Measurements from ENCODE around the genes SLCO4C1, EFNA5, FER and TSLP.

- PRO-cap, 7 experiments = peak in 6 of 7 experiments; most common plus-strand start chr5:102296394 (in 6); most common minus-strand start chr5:102296442 (in 4)
These were observed at the start of gene SLCO4C1 for GRCh38 chr5:102295548-102296875. TSS of gene SLCO4C1 (minus strand) at chr5:102296284.

DNA sequence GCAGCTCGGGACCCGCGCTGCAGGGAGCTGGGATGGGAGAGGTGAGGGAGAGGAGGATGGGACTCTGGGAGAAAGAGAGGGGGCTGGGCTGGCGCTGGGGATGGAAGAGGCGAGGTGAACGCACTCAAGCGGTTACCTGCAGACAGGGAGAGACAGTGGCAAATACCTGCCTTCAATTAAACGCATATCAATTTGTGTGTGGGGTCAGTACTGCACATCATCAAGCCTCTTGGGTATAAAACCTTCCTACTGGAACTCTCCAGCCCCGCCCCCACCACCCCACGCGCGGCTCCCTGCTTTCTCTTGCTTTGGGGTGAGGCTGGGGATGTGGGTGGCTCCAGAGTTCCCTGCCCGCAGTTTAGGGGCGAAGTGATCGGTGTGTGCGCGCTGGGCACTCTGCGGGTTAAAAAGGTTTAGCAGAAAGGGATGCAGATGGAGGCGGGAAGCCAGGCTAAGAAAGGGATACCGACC is 1.0 kb upstream of the PAM start:
- PRO-cap, 7 experiments = no peak in any of the 7 experiments

- PRO-cap, 7 experiments = peak in 1 of 7 experiments; most common plus-strand start chr5:102755829 (in 1)
These were observed 514 bp downstream of the PAM start for GRCh38 chr5:102755741-102755897.

DNA sequence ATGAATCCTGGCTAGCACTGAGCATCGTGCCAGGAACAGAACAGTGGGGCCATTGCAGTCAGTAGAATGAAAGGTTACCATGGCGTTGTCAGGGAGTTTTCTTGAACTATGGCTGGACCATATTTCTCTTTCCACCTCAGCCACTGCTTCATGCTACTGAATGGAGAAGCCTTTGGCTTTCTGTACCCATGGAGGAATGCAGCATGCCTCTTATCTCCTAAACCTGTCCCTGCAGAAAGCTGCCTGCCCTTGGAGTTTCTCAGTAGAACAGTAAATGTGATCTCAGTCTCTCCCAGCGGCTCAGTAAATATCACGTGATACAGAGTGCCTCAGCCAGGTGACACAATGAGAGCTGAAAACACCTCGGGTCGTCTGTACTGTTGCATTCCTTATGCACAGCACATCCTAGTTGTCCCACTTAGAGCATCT is 115.2 kb downstream of the MACIR start:
- PRO-cap, 7 experiments = no peak in any of the 7 experiments

GRCh38 chr5:104079663-104080058 is 517.1 kb upstream of the NUDT12 start:
- PRO-cap, 7 experiments = no peak in any of the 7 experiments

DNA sequence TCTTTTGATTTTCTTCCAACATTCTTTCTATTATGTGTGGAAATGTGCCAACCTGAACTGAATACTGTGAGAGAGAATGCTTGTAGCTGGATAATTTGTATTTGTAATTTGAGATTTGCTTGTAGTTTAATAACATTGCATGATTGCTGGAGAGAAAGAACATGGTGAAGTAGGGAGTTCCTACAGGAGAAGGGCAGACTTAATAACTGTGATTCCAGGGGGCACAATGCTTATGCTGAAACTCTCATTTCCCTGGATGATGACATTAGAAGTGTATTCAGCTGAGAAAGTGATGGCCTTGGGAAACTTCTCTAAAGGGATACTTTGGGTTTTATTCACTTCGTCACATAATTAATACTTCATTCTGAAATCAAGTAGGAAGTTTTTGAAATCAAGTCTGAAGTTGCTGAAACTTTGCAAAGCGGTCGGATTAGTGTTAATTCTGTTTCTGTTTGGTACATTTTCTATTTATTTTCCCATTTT is 978.1 kb upstream of the NUDT12 start:
- PRO-cap, 7 experiments = no peak in any of the 7 experiments

- PRO-cap, 7 experiments = no peak in any of the 7 experiments
These were observed 127.8 kb downstream of the EFNA5 start for GRCh38 chr5:107543018-107543331.

- PRO-cap, 7 experiments = no peak in any of the 7 experiments
These were observed at the start of gene EFNA5 for GRCh38 chr5:107670726-107671153. TSS of gene EFNA5 (minus strand) at chr5:107670937.

DNA sequence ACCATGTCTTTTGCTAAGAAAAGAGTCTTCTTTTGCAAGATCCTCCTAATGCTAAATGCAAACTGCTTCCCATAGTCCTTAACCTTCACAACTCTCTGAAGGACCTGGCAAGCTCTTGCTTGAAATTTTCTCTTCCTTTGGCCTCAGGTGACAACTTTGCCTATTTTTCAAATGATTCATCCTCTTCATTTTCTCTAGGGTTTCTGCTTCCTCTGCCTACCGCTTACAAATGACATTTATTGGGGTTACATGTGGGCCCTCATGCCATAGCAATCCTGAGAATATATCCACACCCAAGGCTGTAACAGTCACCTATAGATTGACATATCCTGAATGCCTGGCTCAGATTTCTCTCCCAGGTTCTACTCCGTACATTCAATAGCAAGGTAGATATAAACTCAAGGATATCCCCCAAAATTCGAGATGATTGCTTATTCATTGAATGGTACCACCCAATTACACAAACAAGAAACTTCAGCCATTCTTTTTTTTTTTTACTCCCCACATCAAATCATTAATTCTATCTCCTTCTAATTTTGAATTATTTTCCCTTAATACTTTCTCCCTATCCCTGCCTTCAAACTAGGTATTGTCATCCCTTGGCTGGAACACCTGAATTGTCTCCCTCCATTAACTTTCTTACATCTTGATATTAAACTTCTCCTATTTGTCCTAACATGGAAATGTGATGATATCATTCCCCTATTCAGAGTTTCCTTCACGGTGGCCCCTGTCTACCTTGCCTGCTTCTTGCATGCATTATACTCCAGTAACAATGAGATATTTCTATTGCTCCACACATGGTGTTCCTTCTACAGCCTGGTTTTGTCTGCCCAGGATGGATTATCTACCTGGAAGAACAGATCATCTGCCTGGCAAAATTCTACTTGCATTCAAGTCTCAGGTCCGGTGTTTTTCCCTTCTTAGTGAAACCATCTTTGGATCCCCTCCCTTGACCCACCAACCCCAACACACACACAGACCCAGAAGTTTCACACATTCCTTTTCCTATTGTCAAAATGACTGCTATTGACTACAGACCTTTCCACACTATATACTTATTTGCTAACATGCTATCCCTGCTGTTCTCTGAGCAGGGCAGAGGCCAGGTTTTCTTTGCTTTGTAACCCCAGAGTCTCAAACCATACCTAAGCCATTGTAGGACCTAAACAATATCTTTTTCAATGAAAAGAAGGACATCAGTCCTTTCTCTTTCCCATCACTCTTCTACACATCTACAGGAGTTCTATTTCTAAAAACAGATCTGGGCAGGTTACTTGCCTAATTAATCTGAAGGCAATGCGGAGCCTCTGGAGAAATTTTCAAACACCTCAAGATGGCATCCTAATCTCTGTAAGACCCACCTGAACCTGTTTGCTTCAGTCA is 241.1 kb downstream of the FBXL17 start:
- PRO-cap, 7 experiments = no peak in any of the 7 experiments

- PRO-cap, 7 experiments = no peak in any of the 7 experiments
These were observed 61.5 kb upstream of the FER start for GRCh38 chr5:108686114-108686642.

DNA sequence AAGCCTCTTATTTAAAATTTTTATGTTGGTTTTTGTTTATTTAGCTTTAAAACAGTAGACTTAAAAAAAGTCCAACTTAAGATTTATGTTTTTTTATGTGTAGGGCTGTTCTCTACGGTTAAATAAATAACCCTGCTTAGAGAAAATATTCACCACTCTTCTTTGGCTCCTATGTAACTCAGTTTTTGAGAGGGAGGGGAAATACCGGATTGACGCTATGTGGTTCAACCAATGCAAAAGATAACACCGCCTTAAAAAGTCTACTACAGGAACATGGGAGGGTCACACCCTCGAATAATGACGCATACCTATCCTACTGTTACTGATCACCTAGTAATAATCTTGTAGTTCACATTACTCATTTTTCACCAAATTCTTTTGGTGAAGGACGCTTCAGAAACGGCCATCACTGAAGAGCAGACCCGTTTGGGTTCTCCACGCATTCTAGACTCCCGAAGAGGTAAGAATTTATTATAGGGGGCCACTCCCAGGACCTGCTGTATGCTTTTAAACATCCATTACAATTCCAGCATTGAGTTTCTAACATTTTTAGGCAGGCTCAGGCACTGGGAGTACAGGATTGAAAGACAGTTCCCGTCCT is at the start of gene FER:
Gene FER, plus strand, starts transcription at position 357 of the 601 bp plus-strand sequence.
- PRO-cap, 7 experiments = peak in 7 of 7 experiments; most common plus-strand start position 362 of the sequence (in 7); most common minus-strand start position 119 of the sequence (in 1)

GRCh38 chr5:108748142-108748872 is 610 bp downstream of the FER start:
- PRO-cap, 7 experiments = peak in 7 of 7 experiments; most common minus-strand start chr5:108748700 (in 7)

DNA sequence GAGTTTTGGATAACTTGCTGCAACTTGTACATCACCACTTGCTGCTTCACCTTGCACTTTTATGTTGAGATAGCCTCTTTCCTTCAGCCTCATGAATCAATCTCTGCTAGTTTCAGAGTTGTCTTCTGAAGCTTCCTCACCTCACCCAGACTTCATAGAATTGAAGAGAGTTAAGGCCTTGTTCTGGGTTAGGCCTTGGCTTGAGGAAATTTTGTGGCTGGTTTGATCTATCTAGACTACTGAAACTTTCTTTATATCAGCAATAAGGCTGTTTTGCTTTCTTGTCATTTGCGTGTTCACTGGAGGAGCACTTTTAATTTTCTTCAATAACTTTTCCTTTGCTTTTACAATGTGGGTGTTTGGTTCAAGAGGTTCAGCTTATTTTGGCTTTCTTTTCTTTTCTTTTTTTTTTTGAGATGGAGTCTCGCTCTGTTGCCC is 12.9 kb downstream of the FER start:
- PRO-cap, 7 experiments = peak in 3 of 7 experiments; most common minus-strand start position 162 of the sequence (in 3)

DNA sequence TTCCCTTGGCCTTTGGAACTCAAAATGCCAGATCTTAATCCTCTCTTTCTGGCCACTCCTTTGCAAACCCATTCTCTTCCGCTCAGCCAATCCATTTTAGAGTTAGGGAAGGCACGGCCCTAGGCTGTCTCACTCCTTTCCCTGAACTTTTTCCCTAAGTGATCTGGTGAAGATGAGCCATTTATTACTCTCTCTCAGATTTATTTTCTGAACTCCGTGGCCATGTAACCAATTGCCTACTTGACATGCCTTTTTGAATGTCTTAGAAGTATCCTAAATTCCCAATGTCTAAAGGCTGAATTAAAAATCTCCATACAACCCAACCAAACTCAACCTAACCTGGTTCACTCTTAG is 137.2 kb downstream of the FER start:
- PRO-cap, 7 experiments = no peak in any of the 7 experiments

DNA sequence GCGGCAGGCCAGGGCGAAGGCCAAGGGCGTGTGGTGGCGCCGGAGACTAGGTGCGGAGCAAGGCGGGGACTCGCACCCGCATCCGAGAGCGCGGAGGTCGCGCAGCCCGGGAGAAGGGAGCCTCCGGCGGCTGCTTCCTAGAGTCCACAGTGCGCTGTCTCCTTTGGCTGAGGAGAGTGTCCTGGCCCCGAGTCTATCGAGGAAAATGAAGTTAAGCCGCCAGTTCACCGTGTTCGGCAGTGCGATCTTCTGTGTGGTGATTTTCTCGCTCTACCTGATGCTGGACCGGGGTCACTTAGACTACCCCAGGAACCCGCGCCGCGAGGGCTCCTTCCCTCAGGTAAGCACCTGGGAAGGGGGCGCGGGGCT is 470 bp downstream of the MAN2A1 start:
- PRO-cap, 7 experiments = no peak in any of the 7 experiments

GRCh38 chr5:109699552-109700212 is 10.0 kb downstream of the MAN2A1 start:
- PRO-cap, 7 experiments = no peak in any of the 7 experiments

GRCh38 chr5:109990216-109990719 is 300.5 kb downstream of the MAN2A1 start:
- PRO-cap, 7 experiments = no peak in any of the 7 experiments

GRCh38 chr5:110105509-110105962 is 415.8 kb downstream of the MAN2A1 start:
- PRO-cap, 7 experiments = no peak in any of the 7 experiments

DNA sequence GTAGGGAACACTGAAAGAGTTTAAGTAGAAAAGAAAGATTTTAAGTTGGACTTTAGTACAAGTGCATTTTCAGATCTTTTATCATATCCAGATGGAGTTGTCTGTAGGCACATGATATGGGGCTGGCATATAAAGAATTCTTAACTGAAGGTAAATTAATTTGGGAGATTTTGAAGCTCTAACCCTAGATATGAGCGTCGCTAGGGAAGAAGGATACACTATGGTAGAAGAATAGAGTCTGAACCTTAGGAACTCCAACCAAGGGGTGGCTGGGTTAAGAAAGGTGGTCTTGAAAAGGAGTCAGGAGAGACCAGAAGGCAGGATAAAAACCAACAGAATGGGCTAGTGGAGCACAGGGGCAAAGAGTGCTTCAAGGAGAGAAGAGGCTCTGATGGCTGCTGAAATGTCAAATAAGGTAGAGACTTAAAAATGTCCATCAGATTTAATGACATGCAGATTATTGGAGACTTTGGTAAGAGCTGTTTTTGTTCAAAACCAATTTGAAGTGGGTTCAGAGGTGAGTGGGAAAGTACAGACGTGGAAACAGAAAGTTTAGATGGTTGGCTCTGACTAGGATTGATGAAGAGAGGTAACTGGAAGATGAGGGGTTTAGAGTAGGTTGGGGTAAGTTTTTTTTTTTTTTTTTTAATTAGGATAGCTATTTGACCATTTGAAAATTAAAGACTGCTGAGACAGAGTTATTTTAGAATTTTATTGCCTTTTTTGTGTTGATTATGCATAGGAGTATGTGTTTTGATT is 14.0 kb downstream of the SLC25A46 start:
- PRO-cap, 7 experiments = no peak in any of the 7 experiments

- PRO-cap, 7 experiments = no peak in any of the 7 experiments
These were observed at the start of gene TSLP for GRCh38 chr5:111071546-111071975. TSS of gene TSLP (plus strand) at chr5:111071713.